Measurements from ENCODE around the gene DPP6.

GRCh38 chr7:151824256-151824955 is 52.5 kb downstream of the PRKAG2 start:
- RAMPAGE, long total RNA: no peak
- RRBS: no CpG with 5 or more reads among the region's 17 CpGs
PRO-cap:
- standard: no peak
- CoPRO, capped RNA only, 2 experiments: no peak in any of the 2 experiments
- CoPRO, capped and uncapped RNA, 2 experiments: no peak in any of the 2 experiments
- CoPRO, uncapped RNA only, 2 experiments: no peak in any of the 2 experiments
CAGE:
- cytosol, long polyA plus RNA: no peak
- long polyA plus RNA: no peak
- nucleolus, long total RNA: no peak
- nucleus, long polyA plus RNA: no peak

DNA sequence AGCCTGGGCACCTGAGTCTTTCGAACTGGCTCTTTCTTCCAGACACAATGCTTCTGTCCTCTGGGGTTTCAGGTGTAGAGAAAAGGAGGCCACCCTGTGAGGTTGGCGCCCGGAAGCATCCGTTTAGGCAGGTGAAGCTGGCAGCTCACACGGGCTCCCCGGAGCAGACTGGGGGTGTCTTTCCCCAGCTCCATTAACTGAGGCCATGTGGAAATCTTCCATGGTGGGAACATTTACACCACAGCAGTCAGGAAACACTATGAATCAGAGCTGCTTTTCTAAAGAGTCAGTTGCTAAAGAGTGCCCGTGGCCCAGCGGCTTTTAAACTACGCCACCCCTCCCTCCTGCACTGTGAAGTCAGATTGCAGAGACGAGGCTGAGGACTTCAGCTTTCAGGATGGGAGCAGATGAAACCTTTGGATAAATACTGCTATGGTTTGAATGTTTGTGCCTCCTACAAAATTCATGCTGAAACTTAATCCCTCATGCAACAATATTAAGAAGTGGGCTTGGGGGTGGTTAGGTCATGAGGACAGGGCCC is 29.1 kb downstream of the PRKAG2 start:
- RAMPAGE, long total RNA: no peak
- RRBS: 13% methylated on average over 4 of the region's 10 CpGs
PRO-cap:
- standard: no peak
- CoPRO, capped RNA only, 2 experiments: no peak in any of the 2 experiments
- CoPRO, capped and uncapped RNA, 2 experiments: no peak in any of the 2 experiments
- CoPRO, uncapped RNA only, 2 experiments: no peak in any of the 2 experiments
CAGE:
- cytosol, long polyA plus RNA: no peak
- long polyA plus RNA: no peak
- nucleolus, long total RNA: no peak
- nucleus, long polyA plus RNA: no peak

- RAMPAGE, long total RNA: no peak
- RRBS: no CpG with 5 or more reads among the region's 14 CpGs
PRO-cap:
- standard: no peak
- CoPRO, capped RNA only, 2 experiments: no peak in any of the 2 experiments
- CoPRO, capped and uncapped RNA, 2 experiments: no peak in any of the 2 experiments
- CoPRO, uncapped RNA only, 2 experiments: no peak in any of the 2 experiments
CAGE:
- cytosol, long polyA plus RNA: no peak
- long polyA plus RNA: no peak
- nucleolus, long total RNA: no peak
- nucleus, long polyA plus RNA: no peak
These were observed 25.1 kb downstream of the PRKAG2 start for GRCh38 chr7:151851709-151852229.

DNA sequence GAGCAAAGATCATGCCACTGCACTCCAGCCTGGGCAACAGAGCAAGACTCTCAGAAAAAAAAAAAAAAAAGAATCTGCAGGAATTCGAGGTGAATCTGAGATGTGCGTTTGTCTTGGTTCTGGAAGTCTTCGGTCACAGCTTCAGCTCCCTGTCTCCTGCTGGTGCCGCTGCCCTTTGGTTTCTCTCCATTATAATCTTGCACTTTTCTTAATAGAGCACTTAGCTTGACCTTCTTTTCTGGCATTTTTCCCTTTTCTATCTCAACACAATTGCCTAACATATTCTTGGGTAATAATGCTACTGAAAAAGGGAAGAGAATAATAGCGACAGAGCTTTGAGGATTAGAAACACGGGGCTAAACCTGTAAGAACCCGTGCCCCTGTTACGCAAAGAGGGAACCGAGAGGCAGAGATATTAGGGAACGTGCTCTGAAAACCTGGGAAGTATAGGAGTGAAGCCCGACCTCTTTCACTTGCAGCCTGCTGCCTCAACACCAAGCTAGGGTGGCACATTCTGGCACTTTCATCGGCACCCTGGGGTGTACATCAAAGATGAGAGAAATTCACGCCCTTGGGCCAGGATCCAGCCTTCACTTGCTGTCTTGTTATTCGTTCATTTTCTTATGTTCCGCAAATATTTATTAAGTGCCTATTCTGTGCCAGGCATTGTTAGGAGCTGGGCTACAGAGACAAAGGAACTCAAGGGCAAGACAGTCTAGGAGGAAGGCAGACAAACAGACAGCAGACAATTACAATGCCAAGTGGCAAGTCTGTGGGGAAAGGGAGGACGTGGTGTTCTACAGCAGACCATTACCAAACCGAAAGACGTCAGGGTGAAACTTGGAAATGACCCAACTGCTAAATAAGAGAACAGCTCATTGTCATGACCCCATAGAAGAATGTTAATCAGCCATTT is 33.0 kb upstream of the GALNTL5 start:
- RAMPAGE, long total RNA: no peak
- RRBS: no CpG with 5 or more reads among the region's 18 CpGs
PRO-cap:
- standard: no peak
- CoPRO, capped RNA only, 2 experiments: no peak in any of the 2 experiments
- CoPRO, capped and uncapped RNA, 2 experiments: no peak in any of the 2 experiments
- CoPRO, uncapped RNA only, 2 experiments: no peak in any of the 2 experiments
CAGE:
- cytosol, long polyA plus RNA: no peak
- long polyA plus RNA: no peak
- nucleolus, long total RNA: no peak
- nucleus, long polyA plus RNA: no peak

GRCh38 chr7:151936284-151936768 is 19.9 kb upstream of the GALNTL5 start:
- RAMPAGE, long total RNA: no peak
- RRBS: no CpG with 5 or more reads among the region's 6 CpGs
PRO-cap:
- standard: no peak
- CoPRO, capped RNA only, 2 experiments: no peak in any of the 2 experiments
- CoPRO, capped and uncapped RNA, 2 experiments: no peak in any of the 2 experiments
- CoPRO, uncapped RNA only, 2 experiments: no peak in any of the 2 experiments
CAGE:
- cytosol, long polyA plus RNA: no peak
- long polyA plus RNA: no peak
- nucleolus, long total RNA: no peak
- nucleus, long polyA plus RNA: no peak

- RAMPAGE, long total RNA: no peak
- RRBS: no CpG with 5 or more reads among the region's 13 CpGs
PRO-cap:
- standard: no peak
- CoPRO, capped RNA only, 2 experiments: no peak in any of the 2 experiments
- CoPRO, capped and uncapped RNA, 2 experiments: no peak in any of the 2 experiments
- CoPRO, uncapped RNA only, 2 experiments: no peak in any of the 2 experiments
CAGE:
- cytosol, long polyA plus RNA: no peak
- long polyA plus RNA: no peak
- nucleolus, long total RNA: no peak
- nucleus, long polyA plus RNA: no peak
These were observed 2.4 kb downstream of the GALNT11 start for GRCh38 chr7:152027710-152028387.

DNA sequence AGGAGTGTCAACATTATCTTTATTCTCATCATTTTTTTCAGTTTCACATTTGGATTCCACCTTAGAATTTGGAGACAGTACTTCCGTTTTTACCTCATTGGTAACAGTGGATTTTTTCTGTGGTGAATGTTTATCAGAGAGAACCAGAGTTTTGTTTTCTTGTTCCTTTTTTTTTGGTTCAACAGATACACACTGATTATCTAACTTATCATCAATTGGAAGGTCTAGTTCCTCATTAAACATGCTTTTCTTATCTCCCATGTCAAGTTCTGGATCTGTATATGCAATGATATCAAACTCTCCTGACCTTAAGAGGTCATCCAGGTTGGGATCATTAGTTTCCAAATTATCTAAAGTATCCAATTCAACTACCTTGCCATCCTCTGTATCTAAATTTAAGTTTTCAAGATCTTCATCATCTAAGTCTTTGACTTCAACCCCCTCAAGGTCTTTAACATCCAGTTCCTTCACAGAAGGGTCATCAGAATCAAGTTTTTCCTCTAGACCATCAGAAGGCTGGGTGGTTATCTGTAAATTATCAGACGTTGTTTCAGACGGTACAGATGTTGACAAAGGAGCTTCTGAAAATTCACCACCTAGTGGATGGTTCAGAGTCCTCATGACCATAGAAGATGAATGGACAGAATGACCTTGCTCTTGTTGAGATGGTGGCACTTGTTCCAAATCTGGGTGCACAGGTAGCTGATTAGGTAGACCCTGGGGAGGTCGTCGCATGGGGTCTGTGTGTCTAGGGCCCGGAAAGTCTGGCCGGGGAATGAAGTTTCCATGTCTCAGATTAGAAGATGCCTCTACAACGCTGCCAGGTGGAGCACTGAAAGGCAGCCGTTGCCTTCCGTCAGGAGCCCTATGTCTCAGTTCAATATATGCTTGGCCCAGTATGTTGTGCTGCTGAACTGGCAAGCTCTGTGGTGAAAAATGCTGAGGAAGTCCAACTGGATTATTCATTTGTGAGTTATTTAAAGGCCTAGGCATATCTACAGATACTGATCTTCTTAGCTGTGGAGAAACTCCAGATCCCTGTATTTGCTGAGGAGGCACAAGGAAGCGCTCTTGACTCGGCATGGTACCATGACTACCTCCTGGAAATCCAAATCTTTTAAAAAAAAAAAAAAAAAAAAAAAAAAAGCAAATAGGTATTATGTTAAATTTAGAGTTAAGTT is 151.8 kb downstream of the GALNT11 start:
- RAMPAGE, long total RNA: no peak
- RRBS: no CpG with 5 or more reads among the region's 12 CpGs
PRO-cap:
- standard: no peak
- CoPRO, capped RNA only, 2 experiments: no peak in any of the 2 experiments
- CoPRO, capped and uncapped RNA, 2 experiments: no peak in any of the 2 experiments
- CoPRO, uncapped RNA only, 2 experiments: peak in 1 of 2 experiments; most common minus-strand start position 153 of the sequence (in 1)
CAGE:
- cytosol, long polyA plus RNA: no peak
- long polyA plus RNA: no peak
- nucleolus, long total RNA: no peak
- nucleus, long polyA plus RNA: no peak

DNA sequence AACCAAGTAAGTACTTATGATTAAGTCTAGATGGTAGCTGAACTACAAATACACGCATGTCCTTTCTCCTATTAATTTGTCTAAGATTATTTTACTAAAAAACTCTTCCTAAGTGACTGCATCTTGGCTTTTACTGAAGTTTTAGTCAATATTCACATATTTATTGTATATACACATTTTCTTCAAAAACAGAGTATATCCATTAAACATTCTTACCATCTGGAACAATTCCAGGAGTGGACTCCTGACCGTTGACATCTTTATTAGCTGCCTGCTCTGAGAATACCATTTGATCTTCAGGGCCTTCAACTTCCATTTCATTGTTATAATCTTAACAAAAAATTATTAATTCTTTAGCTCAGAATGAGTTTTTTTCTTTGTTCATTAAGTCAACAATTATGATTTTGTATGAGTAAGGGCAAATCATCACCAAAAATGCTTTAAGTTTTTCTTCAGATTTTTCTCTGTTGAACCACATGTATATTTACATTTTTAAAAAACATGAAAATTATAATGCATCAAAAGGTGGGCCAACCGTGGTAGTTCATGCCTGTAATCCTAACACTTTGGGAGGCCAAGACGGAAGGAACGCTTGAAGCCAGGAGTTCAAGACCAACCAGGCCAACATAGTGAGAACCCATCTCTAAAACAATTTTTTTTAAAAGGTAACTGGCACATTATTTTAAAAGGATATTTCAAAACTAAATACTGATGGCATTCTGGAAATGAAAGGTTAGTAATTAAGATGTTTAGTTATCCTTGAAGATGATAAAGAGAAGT is 185.0 kb downstream of the KMT2C start:
- RAMPAGE, long total RNA: no peak
- RRBS: no CpG with 5 or more reads among the region's 5 CpGs
PRO-cap:
- standard: no peak
- CoPRO, capped RNA only, 2 experiments: no peak in any of the 2 experiments
- CoPRO, capped and uncapped RNA, 2 experiments: no peak in any of the 2 experiments
- CoPRO, uncapped RNA only, 2 experiments: peak in 1 of 2 experiments; most common minus-strand start position 150 of the sequence (in 1)
CAGE:
- cytosol, long polyA plus RNA: no peak
- long polyA plus RNA: no peak
- nucleolus, long total RNA: no peak
- nucleus, long polyA plus RNA: no peak

- RAMPAGE, long total RNA: no peak
- RRBS: no CpG with 5 or more reads among the region's 2 CpGs
PRO-cap:
- standard: no peak
- CoPRO, capped RNA only, 2 experiments: no peak in any of the 2 experiments
- CoPRO, capped and uncapped RNA, 2 experiments: no peak in any of the 2 experiments
- CoPRO, uncapped RNA only, 2 experiments: peak in 1 of 2 experiments; most common minus-strand start chr7:152412696 (in 1)
CAGE:
- cytosol, long polyA plus RNA: no peak
- long polyA plus RNA: no peak
- nucleolus, long total RNA: no peak
- nucleus, long polyA plus RNA: no peak
These were observed 23.1 kb downstream of the KMT2C start for GRCh38 chr7:152412602-152413166.

DNA sequence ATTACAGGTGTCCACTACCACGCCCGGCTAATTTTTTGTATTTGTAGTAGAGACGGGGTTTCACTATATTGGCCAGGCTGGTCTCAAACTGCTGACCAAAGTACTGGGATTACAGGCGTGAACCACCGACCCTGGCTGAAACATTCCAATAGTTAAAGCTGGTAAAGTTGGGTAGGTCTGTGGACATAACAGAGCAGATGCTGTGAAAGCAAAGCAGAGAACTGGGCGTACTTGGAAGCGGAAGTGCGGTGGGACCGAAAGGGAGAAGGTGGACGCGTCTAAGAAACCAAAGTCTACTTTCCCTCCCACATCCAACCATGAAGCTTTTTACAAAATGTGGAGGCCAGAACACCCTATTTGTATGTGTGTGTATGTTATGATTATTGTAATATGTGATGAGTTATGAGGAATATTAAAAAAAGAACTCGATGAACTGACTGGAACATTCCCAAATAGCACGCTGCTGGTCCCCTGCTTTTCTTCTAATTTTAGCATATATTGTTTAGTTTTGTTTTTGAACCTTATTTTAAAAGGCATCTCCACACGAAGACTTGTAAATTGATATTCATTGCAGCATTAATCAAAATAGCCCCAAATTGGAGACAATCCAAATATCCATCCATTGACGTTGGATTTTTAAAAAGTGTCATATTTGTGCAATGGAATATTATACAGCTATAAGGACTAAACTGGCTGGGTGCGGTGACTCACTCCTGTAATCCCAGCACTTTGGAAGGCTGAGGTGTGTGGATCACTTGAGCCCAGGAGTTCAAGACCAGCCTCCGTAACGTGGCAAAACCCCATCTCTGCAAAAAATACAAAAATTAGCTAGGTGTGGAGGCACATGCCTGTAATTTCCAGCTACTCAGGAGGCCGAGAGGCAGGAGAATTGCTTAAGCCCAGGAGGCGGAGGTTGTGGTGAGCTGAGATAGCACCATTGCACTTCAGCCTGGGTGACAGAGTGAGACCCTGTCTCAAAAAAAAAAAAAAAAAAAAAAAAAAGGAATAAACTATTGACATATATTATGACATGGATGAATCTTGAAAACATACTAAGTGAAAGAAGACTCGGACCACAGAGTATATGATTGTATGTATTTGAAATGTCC is 35.3 kb downstream of the XRCC2 start:
- RAMPAGE, long total RNA: no peak
- RRBS: no CpG with 5 or more reads among the region's 21 CpGs
PRO-cap:
- standard: unidirectional peak, minus-strand start at position 148 of the sequence
- CoPRO, capped RNA only, 2 experiments: peak in 1 of 2 experiments; most common minus-strand start position 291 of the sequence (in 1)
- CoPRO, capped and uncapped RNA, 2 experiments: peak in 1 of 2 experiments; most common minus-strand start position 490 of the sequence (in 1)
- CoPRO, uncapped RNA only, 2 experiments: peak in 2 of 2 experiments; most common plus-strand start position 864 of the sequence (in 1); most common minus-strand start position 411 of the sequence (in 1)
CAGE:
- cytosol, long polyA plus RNA: no peak
- long polyA plus RNA: no peak
- nucleolus, long total RNA: no peak
- nucleus, long polyA plus RNA: no peak

GRCh38 chr7:152674670-152675372 is 1.1 kb downstream of the XRCC2 start:
- RAMPAGE, long total RNA: no peak
- RRBS: no CpG with 5 or more reads among the region's 7 CpGs
PRO-cap:
- standard: unidirectional peak, plus-strand start at chr7:152674959
- CoPRO, capped RNA only, 2 experiments: no peak in any of the 2 experiments
- CoPRO, capped and uncapped RNA, 2 experiments: no peak in any of the 2 experiments
- CoPRO, uncapped RNA only, 2 experiments: peak in 2 of 2 experiments; most common plus-strand start chr7:152674932 (in 1); most common minus-strand start chr7:152674929 (in 1)
CAGE:
- cytosol, long polyA plus RNA: no peak
- long polyA plus RNA: no peak
- nucleolus, long total RNA: no peak
- nucleus, long polyA plus RNA: no peak

GRCh38 chr7:152933061-152933473 is 173.5 kb downstream of the ACTR3B start:
- RAMPAGE, long total RNA: no peak
- RRBS: no CpG with 5 or more reads among the region's 4 CpGs
PRO-cap:
- standard: no peak
- CoPRO, capped RNA only, 2 experiments: no peak in any of the 2 experiments
- CoPRO, capped and uncapped RNA, 2 experiments: no peak in any of the 2 experiments
- CoPRO, uncapped RNA only, 2 experiments: no peak in any of the 2 experiments
CAGE:
- cytosol, long polyA plus RNA: no peak
- long polyA plus RNA: no peak
- nucleolus, long total RNA: no peak
- nucleus, long polyA plus RNA: no peak

DNA sequence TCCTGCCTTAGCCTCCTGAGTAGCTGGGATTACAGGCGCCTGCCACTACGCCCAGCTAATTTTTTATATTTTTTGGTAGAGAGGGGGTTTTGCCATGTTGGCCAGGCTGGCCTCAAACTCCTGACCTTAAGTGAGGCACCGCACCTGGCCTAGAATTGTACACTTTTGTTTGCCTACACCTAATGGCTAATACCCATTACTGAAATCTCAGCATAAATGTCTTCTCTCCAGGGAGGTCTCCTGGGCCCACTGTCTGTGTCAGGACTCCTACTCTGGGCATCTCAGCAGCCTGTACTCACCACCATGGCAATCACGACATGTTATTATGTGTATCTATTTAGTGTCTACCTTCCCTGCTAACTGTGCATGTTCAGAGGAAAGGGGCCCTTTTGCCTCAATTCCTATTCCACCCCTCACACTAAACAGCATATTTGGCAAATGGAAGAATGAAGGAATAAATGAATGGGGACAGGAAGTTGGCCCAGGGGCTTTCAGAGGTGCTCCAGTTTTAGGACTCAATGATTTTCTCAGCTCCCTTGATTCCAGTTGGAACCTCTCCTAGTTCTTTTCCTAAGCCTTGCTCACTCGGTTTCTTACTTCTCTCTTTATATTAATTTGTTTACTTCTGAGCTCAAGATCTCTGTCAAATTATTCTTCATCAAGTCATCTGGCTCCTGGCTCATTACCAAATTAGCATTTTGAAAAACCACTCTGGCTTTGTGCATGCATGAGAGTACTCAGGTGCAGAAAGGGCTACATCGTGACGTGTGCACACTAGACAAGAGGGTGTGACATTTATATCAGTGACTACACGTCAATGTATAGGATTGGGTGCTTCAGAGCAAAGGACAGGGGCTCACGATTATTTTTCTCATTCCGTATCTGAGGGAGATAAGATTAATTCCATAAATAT is 646.0 kb upstream of the DPP6 start:
- RAMPAGE, long total RNA: no peak
- RRBS: no CpG with 5 or more reads among the region's 10 CpGs
PRO-cap:
- standard: unidirectional peak, minus-strand start at position 417 of the sequence; unidirectional peak, minus-strand start at position 556 of the sequence
- CoPRO, capped RNA only, 2 experiments: peak in 2 of 2 experiments; most common minus-strand start position 784 of the sequence (in 2)
- CoPRO, capped and uncapped RNA, 2 experiments: peak in 1 of 2 experiments; most common minus-strand start position 641 of the sequence (in 1)
- CoPRO, uncapped RNA only, 2 experiments: peak in 1 of 2 experiments; most common minus-strand start position 274 of the sequence (in 1)
CAGE:
- cytosol, long polyA plus RNA: no peak
- long polyA plus RNA: no peak
- nucleolus, long total RNA: no peak
- nucleus, long polyA plus RNA: no peak

DNA sequence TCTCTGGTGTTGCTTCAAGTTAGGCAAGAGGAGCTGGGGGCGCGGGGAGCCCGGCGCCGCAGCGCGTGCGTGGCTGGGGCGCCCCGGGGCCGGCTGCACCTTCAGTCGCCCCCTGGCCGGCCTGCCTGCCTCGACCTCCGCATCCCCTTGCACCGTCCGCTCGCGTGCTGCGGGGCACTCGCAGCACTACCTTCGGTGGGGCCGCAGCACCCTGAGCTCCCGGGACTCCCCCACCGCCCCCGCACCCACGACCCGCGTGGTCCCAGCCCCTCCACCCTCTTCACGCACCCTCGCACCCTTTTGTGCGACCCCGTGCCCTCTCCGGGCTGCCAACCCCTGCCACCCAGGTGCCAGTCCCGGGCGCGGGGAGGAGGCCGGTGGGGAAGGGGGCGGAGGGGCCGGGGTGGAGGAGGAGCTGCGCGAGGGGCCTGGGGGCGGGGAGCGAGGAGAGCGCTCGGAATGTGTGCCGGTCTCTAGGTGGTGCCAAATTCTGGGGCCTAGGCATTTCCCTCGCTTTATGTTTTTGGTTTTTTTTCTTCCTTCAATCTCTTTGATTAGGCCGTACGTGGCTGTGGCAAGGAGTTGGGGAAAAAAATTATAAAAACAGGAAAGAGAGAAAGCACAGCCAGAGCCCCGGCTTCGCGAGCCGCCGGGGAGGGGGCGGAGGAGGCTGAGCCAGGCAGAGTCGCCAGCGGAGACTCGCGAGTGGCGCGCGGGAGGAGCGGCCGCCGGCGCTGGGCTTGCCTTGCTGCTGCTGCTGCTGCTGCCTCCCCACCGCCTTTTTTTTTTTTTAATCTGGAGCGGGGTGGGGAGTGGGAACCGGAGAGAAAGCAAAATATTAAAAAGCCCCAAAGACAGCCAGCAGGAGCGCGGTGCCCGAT is at the start of gene DPP6:
Gene DPP6 (plus strand): TSS at position 457 of the 881 bp plus-strand sequence.
- RAMPAGE, long total RNA: no peak
- RRBS: 31% methylated on average over 9 of the region's 73 CpGs
PRO-cap:
- standard: no peak
- CoPRO, capped RNA only, 2 experiments: no peak in any of the 2 experiments
- CoPRO, capped and uncapped RNA, 2 experiments: no peak in any of the 2 experiments
- CoPRO, uncapped RNA only, 2 experiments: no peak in any of the 2 experiments
CAGE:
- cytosol, long polyA plus RNA: no peak
- long polyA plus RNA: no peak
- nucleolus, long total RNA: no peak
- nucleus, long polyA plus RNA: no peak

GRCh38 chr7:154591606-154592063 is 411.3 kb downstream of the PAXIP1 start:
- RAMPAGE, long total RNA: no peak
- RRBS: no CpG with 5 or more reads among the region's 8 CpGs
PRO-cap:
- standard: no peak
- CoPRO, capped RNA only, 2 experiments: no peak in any of the 2 experiments
- CoPRO, capped and uncapped RNA, 2 experiments: no peak in any of the 2 experiments
- CoPRO, uncapped RNA only, 2 experiments: no peak in any of the 2 experiments
CAGE:
- cytosol, long polyA plus RNA: no peak
- long polyA plus RNA: no peak
- nucleolus, long total RNA: no peak
- nucleus, long polyA plus RNA: no peak

- RAMPAGE, long total RNA: no peak
- RRBS: no CpG with 5 or more reads among the region's 11 CpGs
PRO-cap:
- standard: no peak
- CoPRO, capped RNA only, 2 experiments: no peak in any of the 2 experiments
- CoPRO, capped and uncapped RNA, 2 experiments: no peak in any of the 2 experiments
- CoPRO, uncapped RNA only, 2 experiments: no peak in any of the 2 experiments
CAGE:
- cytosol, long polyA plus RNA: no peak
- long polyA plus RNA: no peak
- nucleolus, long total RNA: no peak
- nucleus, long polyA plus RNA: no peak
These were observed 36.9 kb downstream of the PAXIP1 start for GRCh38 chr7:154965778-154966630.

- RAMPAGE, long total RNA: no peak
- RRBS: no CpG with 5 or more reads among the region's 3 CpGs
PRO-cap:
- standard: no peak
- CoPRO, capped RNA only, 2 experiments: no peak in any of the 2 experiments
- CoPRO, capped and uncapped RNA, 2 experiments: no peak in any of the 2 experiments
- CoPRO, uncapped RNA only, 2 experiments: no peak in any of the 2 experiments
CAGE:
- cytosol, long polyA plus RNA: no peak
- long polyA plus RNA: no peak
- nucleolus, long total RNA: no peak
- nucleus, long polyA plus RNA: no peak
These were observed 19.9 kb downstream of the PAXIP1 start for GRCh38 chr7:154983128-154983376.